ENCODE data around the gene CCDC91.

DNA sequence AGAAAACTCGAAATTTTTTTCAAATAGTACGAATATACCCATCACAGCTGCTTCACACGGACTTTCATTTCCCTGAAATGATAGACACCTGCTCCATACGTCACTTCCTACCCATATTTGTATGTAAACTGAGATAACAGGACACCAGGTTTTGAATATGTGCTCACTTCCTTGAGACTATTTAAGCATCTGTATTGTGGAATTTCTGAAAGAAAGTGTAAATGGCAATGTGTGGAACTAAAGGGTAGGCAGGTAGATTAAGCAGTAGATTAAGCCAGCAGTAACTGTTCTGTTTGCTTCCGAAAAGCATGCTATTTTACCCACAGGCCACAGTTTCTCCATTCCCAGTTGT, 13.5 kb upstream of the ITPR2 start:
- PRO-cap, result no peak

- PRO-cap, result no peak
Observed at GRCh38 chr12:26913352-26913972, 24.3 kb downstream of the INTS13 start.

GRCh38 chr12:26938826-26939214, 550 bp downstream of the FGFR1OP2 start:
- PRO-cap, result unidirectional peak, minus-strand start at chr12:26938910

DNA sequence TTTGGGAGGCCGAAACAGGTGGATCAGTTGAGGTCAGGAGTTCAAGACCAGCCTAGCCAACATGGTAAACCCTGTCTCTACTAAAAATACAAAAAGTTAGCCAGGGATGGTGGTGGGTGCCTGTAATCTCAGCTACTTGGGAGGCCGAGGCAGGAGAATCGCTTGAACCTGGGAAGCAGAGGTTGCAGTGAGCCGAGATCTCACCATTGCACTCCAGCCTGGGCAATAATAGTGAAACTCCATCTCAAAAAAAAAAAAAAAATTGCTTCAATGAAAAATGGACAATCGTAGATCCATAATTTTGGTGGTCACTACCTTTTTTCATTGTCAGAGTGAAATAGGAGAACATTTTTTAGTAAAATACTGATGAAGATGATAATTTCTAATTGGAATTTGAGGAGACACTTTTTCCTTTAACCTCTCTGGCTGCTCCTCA, 29.2 kb downstream of the FGFR1OP2 start:
- PRO-cap, result no peak

DNA sequence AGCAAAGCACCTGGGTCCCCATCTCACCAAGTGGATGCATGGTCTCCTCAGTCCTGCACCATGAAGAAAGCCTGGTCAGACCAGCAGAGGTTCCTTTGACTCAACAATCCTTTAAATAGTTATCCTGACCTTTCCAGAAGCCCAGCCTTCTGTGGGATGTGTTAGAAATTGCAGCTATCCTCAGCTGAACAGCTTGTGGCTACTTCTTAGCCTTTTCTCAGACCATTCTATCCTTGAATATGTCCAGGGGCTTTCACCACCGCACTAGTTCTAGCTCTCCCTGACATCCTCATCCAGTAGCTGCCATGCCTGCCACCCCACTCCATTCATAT, 57.6 kb upstream of the STK38L start:
- PRO-cap, result no peak

- PRO-cap, result no peak
Observed at GRCh38 chr12:27253344-27253747, 9.3 kb downstream of the STK38L start.

DNA sequence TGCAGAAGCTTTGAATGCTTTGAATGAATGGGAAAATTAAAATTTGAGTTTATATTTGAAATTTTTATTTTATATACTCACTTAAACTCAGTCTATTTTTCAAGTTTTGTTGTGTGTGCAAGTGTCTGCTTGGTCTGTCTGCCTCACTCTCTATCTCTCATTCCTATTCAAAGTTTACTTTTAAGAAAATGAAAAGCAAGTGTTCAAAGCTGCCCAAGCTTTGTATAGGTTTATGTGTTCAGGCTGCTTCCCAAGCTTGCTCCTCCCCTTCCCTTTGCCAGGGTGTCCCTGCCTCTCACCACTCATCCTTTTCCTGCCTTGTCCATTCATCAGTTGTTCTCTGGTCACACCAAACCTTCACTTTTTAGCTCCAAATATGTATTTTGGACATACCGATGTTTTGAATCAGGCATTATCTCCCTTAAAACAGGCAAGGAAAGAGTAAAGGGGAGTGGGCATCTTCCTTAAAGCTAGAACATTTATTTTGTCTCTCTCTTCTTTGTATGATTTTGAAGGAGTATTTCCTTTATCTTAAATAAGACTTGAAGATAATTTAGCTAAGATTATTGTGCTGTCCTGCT, 41.3 kb downstream of the STK38L start:
- PRO-cap, result no peak

DNA sequence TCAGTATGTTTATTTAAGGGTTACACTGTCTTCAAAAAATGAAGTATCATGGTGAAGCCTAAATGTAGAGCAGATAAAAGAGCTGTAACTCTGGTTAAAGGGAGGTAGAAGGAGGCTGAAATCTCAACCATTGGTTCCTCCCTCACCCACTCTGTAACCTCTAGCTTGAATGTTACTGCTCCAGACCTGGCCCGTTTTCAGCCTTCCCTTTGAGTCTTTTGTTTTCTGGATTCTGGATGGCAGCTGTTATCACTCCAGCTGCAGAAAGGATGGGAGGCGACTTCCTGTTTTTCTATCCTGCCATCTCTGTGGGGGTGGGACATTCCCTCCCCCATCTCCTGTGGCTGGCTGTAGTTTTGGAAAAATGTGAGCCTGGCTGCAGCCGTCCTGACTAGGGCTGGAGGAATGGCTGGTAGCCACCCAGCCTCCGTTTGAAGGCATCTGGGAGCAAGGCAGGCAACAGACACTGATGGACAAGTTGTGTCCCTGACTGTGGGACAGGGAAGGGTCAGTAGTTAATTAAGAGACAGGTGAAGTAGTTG, 3.0 kb upstream of the PPFIBP1 start:
- PRO-cap, result no peak

DNA sequence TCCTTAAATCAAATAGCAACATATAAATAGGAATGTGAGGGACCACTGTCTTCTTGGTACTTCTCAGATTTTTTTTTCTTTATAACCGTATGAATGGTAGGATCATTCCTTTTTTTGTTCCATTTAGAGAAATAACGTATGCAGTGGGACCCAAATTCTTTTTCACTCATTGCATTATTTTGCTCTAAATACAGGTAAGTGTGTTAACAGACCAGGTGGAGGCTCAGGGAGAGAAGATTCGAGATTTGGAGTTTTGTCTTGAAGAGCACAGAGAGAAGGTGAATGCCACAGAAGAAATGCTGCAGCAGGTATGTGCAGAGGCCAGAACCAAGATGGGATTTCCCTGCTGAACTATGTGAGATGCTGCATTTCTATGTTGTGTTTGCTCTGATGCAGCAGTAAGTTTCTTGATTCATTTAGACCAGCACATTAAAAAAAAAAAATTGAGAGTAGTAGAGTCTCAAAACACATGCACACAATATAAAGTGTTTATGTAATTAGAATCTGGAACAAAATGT, 48.7 kb upstream of the REP15 start:
- PRO-cap, result no peak

DNA sequence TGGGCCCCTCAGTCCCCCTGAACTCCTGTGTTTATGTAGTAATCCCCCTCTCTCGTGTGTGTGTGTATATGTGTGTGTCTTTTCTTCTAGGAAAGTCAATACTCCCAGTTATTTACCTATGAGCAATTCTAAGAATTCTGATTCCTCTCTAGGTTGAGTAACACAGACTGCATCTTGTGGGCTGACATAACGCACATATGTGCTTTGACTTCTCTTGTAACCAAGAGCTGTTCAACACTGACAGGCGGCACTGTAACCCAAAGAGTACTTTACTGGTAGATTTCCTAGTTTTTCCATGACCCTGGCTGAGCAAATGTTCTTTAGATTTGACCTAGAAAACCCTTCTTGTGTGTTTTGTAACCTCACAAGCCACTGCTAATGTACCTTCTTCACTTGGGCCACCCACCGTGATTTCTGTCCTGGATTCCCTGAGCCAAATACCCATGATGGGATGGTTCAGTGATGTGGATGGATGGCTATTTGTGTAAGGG, 15.0 kb upstream of the MANSC4 start:
- PRO-cap, result no peak

DNA sequence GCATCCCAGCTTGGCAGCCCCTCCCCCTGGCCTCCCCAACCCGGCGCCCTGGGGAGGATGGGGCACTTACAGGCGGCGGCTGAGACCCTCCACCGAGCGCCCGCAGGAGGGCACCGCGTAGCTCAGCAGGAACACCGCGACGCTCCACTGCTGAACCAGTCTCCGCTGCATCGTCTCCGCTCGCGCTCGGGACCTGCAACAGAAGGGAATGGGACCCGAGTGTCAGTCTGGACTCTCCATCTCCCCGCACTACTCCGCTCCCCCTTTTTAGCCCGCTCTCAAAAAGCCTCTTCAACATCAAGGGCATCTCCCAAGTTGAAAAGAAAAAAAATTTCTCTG, 3.2 kb downstream of the PTHLH start:
- PRO-cap, result no peak

DNA sequence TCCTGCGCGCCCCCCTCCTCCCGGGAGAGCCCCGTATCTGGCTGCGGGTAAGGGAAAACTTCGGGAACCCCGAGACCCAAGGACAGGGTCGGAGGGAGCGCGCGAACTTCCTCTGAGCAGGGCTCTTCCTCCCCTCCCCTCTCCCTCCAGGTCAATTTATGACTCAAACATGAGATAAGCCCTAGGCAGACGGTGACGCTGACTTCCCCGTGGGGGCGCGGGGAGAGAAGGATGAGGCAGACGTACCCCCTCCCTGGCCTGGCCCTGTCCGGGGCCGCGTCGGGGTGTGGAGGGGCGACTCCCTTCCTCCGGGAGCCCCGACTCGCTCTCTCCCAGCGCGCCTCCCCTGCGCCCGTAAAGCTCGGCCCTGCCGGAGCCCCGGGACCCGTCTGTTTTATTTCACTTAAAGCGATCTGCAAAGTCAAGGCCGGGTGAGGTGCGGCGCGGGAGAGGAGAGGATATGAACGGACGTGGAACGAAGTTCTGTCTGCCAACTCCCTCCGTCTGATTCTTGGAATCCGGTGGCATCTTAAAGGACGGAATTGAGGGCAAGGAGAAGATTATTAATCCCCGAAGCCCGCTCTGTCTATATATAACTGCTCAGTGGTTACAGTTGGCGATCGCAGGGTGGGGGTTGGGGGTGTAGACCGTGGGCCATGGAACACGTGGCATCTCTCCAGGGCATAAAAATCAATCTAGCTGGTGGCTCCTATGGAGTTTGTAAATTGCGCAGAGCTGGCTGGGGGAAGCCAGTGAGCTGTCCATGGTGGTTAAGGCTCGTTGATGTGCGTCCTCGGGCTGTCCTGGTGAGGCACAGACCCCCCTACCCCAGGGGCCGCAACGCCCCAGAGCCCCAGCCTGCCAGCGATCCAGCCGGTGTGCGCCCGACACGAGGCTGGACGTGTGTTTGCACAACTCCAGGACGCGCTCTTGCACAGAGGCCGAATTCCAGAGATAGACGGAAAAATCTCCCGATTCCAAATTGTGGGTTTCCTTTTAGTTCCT, 2.9 kb upstream of the PTHLH start:
- PRO-cap, result no peak

- PRO-cap, result bidirectional peak, plus-strand start at chr12:28190456, minus-strand start at chr12:28190374; bidirectional peak, plus-strand start at chr12:28190672, minus-strand start at chr12:28190647; bidirectional peak, plus-strand start at chr12:28190994, minus-strand start at chr12:28190893
Observed at GRCh38 chr12:28189978-28191063, at the start of gene CCDC91. CCDC91 (plus strand) TSS chr12:28190456.

GRCh38 chr12:29041873-29042149, 107.3 kb upstream of the FAR2 start:
- PRO-cap, result no peak

GRCh38 chr12:29159465-29159865, 10.4 kb downstream of the FAR2 start:
- PRO-cap, result no peak

DNA sequence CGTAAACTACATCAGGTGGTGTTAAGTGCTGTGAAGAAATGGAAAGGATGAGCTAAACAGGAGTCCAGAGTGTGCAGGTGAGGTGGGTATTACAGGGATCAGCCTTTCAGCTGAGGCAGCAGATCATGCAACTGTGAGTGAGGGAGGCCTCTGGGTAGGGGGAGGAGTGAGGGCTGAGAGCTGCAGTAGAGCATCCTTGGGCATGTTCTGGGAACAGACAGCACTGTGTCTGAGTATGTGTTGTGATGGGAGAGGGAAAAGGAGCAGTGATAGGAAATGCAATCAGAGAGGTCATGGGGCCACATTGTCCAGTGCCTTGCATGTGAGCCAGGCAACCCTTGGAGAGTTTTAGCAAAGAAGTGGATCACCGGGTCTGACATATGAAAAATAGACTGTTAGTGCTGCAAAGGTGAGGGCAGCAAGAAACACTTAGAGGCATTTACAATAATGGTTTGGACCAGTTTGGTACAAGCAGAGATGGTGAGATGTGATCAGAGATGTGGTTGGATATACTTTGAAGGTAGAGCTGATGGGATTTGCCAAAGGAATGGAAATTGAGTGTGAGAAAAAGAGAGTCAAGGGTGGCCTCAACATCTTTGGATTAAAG, 81.2 kb downstream of the FAR2 start:
- PRO-cap, result no peak

DNA sequence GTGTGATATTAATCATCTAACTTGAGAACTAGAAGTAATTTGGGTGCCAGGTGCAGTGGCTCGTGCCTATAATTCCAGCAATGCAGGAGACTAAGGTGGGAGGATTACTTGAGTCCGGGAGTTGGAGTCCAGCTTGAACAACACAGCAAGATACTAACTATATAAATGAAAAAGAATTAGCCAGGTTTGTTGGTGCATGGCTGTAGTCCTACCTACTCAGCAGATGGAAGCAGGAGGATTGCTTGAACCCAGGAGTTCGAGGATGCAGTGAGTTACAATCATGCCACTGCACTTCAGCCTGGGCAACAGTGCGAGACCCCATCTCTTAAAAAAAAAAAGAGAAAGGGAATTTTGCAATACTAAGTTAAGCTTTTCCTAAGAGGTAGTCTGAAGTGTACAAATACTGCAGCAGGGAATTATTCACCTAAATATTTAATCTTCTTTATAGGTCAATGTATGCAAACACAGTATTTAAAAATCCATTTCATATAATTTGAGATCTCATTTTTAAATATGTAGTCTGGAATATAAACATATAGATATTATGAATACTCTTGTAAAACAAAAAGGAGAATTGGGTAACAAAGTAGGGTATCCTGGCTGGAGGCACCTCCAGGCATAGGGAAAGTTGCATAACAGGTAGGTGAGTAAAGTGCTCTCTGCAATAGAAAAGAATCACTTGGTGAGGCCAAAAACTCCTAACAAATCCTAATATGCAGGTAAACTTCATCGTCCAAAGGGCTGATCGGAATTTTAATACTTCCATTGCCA, 42.5 kb downstream of the ERGIC2 start:
- PRO-cap, result no peak

DNA sequence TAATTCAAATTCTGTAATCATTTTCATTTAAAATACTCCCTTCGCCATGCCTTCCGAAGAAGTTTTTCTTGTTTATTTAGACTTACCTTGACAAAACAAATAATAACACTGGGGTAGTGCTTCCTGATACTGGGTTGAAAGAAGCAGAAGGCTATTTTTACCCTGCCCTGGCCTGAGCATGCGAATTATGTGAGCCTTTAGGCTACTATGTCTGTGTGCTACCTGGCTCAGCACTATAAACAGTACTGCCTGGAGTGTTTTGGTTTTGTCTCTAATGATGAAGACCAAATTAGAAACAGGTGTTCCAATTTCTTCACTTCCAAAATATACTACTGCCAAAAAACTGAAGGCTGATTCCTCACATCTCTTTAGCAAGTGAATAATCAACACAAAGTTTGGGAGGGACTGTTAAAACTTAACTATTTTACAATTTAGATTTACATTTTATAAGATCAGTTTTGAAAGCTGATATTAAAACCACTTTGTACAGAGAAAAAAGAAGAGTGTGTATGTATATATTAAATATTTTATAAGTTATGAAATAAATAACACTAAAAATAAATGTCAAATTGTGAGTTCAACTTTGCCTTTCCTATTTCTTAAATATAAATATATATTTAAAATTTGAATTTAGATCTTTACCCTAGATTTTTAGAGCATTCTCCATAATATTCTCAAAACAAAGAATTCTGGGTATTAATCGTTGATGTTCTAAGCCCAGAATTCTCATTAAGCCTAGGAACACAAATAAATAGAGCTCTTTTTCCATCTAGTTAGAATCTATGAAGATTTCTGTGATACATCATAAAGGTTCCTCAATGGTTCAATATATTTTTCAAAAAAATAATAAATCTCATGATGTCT, 7.8 kb upstream of the OVCH1 start:
- PRO-cap, result no peak

DNA sequence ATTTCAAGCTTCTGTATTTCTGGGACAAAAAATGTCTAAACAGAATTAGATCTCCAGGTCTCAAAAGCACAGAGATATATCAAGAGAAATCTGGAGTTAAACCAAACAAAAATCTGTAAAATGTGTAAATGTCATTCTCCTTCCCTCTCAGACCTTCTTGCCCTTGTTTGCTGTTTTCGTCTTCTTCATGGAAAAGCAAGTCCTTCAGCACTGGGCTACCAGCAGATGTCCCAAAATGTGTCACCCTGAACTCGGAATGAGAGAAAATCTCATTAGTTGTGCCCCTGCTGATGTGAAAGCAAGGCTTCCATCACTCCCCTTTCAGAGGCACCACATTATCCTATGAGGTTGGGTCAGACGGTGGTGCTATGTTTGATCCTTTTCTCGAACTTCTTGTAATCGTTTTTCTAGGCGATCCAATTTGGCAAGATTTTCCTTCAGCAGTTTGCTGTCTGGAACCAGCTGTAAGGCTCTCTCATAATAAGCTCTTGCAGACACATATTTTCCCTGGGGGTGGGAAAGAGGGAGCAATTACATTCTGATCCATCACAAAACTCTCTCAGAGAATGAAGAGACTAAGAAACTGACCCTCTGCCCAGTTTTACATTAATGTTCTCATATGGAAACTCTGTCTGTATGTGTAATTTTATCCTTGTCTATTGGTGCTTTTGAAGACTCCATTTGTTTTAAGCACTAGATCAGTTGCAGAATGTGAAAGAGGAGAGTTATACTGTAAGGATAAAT, 9.2 kb upstream of the OVCH1 start:
- PRO-cap, result no peak

- PRO-cap, result no peak
Observed at GRCh38 chr12:29546133-29546382, 48.6 kb upstream of the OVCH1 start.